Umbilical cord (tissue), 2 donors: Measurements from ENCODE around the gene TLCD3A.

- RAMPAGE, long total RNA, result no peak
These were observed 78.2 kb upstream of the DOC2B start for GRCh38 chr17:259655-260097.

- RAMPAGE, long total RNA, result no peak
These were observed 84.1 kb upstream of the DOC2B start for GRCh38 chr17:265547-266043.

DNA sequence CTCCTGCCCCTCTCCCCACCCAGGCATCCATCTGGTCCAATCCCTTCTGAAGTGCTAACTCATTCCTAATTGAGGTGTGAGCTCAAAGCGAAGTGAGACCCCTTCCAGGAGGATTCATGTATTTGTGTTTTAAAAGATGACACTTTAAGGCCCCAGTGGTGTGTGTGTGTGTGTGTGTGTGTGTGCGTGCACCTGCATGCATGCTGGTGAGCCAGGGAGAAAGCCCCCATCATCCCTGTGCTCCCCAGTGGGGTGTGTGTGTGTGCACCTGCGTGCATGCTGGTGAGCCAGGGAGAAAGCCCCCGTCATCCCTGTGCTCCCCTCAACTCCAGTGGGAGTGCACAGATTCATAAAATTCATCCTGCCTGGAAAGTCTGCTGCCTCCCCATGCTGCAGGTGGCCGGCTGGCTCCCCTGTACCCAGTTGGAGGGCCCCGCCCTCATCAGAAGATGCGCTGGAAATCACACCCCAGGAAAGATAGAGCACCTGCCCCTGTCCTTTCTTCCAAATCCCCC lies 84.7 kb upstream of the DOC2B start:
- RAMPAGE, long total RNA, result no peak

DNA sequence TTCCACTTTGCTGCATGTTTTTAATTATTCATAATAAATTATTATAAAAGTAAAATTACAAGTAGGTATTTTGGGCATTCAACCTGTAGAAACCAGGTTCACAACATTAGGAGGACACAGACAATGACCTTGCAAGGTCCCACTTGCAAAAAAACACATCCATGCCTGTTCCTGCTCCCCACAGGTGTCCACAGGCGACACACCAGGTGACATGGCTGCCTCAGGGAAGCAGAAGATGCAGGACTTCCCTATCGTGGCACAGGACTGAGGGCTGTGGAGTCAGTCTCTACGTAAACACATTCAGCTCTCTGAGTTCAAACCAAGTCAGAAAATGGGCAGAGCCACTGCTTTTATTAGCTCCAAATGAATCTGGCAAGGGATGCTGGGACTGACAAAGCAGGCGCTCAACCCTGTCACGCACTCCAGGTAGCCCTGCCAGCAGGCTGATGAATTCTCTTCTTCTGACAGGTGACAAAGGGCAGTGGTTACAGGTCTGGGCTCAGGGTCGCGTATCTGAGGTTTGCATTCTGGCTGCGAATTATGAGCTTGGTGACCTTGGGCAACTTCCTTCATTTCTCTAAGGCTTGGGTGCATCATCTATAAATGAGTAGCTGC lies 9.5 kb downstream of the RPH3AL start:
- RAMPAGE, long total RNA, result no peak

GRCh38 chr17:385718-386616 lies 24.2 kb upstream of the C17orf97 start:
- RAMPAGE, long total RNA, result no peak

DNA sequence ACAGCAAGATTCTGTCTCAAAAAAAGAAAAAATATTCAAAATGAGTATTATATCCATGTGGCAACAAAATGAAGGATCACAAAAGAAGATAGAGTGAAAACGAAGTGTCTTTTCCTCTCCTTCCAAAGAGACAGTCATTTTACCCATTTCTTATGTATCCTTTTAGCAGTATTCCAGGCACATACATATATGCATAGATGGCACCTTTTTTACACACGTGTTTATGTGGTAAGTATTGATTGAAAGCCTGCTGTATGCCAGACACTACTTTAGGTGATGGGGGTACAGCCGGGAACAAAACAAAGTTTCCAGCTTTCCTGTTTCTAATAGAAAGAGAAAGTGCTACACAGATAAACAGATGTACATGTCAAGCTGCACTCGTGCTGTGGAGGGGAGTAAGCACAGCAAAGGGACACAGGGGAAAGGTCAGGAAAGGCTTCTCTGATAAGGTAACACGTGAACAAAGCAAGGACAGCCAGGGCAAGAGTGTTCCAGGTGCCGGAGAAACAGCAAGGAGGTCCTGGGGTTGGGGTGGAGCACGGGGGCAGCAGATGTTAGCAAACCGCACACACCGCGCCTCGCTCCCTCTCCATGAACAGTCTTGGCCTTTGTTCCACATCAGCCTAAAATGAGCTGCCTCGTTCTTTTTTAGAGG lies 16.5 kb upstream of the C17orf97 start:
- RAMPAGE, long total RNA, result no peak

DNA sequence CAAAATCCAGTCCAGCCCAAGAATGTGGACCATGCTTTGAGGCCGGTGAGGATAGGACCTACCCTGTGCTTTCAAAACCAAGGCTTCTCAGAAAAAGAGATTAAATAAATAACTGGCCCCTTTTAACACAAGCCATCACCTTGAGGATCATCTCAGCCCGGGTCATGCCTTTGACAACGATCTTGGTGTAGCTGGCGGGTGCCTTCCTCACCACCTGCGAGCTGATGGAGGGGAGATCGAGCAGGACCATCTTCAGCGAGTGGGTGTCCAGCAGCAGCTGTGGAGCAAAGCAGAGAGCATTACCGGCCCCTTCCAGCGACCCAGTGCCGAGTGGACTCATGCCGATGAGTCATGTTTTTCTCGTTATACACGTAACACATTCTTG lies 111.3 kb downstream of the C17orf97 start:
- RAMPAGE, long total RNA, result no peak

DNA sequence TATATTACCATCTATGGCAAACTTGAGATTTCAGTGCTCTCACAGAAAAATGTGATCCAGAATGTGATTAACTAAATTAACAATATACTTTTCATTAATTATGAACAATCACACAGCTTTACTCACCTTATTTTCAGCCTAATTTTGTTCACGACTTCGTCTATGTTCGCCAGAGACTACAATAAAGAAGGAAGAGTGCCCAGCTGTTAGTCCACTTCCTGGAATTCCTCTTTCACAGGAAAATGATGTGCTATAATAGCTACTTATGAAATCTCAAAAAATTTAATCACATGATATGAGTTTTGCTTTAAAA lies 15.5 kb downstream of the VPS53 start:
- RAMPAGE, long total RNA, result no peak

- RAMPAGE, long total RNA, result no peak
These were observed 6.9 kb upstream of the VPS53 start for GRCh38 chr17:721504-722048.

GRCh38 chr17:728790-729445 lies 3.5 kb upstream of the TLCD3A start:
- RAMPAGE, long total RNA, result no peak

DNA sequence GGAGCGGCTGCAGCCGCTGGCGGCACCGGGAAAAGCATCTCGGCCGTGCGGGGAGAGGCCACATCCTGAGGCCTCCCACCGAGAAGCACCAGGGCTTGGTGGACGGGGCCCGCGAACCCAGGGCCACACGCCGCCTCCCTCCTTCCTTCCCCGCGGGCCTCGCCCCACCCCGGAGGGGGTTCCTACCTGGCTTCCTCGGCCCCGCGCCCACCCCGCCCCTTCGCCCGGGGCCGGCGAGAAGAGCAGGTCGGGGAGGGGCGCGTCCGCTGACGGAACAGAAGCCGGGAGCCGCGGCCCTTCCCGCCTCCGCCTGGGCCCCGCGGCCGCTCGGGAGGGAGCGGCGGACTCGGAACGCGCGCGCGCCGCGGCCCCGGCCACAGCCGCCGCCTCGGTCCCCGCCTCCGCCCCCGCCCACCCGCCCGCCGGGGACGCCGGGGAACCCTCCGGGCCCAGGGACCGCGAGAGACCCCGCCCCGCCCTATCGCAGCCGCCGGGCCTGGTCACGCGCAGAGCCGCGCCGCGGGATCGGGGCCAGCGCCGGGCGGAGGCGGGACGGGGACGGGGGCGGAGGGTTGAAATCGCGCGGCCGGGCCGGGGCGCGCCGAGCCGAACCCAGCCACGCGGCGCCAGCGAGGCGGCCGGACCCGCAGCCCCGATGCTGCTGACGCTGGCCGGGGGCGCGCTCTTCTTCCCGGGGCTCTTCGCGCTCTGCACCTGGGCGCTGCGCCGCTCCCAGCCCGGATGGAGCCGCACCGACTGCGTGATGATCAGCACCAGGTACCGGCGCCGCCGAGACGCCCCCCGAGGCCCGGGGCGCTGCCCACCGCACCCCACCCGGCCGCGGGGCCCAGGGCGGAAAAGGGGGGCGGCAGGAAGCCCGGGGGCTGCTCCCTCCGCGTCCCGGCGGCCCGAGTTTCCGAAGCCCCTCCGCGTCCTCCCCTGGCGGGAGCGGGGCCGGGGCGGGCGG lies at the start of gene TLCD3A:
TSS of gene TLCD3A (plus strand) at position 604 of the 967 bp plus-strand sequence.
- RAMPAGE, long total RNA, result no peak

DNA sequence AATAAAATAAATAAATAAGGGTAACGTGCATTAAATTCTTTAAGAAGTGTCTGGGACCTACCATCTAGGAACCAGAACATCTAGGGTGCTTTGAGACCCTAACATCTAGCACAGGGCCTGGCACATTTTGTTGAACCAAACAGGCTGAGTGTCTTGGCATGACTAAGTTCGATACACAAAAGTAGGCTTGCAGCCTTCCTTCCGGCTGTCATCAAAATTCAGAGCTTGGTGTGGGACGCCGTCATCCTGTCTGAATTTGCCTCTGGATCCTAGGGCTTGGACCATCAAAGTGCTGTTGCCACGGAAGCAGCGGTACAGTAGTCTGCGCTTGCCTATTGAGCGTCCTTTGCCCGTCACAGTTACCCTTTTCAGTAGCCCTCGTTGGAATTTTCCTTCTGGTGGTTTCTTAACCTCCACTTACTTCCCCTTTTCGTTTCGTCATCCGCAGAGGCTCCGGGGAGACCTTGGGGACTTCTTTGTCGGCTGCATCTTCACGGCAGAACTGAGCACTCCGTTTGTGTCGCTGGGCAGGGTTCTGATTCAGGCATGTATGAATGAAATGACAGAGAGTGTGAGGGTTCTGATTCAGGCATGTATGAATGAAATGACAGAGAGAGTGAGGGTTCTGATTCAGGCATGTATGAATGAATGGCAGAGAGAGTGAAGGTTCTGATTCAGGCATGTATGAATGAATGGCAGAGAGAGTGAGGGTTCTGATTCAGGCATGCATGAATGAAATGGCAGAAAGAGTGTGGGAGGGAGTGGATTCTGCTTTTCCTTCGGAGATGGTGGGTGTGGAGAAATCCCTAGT lies 7.9 kb downstream of the TLCD3A start:
- RAMPAGE, long total RNA, result no peak

DNA sequence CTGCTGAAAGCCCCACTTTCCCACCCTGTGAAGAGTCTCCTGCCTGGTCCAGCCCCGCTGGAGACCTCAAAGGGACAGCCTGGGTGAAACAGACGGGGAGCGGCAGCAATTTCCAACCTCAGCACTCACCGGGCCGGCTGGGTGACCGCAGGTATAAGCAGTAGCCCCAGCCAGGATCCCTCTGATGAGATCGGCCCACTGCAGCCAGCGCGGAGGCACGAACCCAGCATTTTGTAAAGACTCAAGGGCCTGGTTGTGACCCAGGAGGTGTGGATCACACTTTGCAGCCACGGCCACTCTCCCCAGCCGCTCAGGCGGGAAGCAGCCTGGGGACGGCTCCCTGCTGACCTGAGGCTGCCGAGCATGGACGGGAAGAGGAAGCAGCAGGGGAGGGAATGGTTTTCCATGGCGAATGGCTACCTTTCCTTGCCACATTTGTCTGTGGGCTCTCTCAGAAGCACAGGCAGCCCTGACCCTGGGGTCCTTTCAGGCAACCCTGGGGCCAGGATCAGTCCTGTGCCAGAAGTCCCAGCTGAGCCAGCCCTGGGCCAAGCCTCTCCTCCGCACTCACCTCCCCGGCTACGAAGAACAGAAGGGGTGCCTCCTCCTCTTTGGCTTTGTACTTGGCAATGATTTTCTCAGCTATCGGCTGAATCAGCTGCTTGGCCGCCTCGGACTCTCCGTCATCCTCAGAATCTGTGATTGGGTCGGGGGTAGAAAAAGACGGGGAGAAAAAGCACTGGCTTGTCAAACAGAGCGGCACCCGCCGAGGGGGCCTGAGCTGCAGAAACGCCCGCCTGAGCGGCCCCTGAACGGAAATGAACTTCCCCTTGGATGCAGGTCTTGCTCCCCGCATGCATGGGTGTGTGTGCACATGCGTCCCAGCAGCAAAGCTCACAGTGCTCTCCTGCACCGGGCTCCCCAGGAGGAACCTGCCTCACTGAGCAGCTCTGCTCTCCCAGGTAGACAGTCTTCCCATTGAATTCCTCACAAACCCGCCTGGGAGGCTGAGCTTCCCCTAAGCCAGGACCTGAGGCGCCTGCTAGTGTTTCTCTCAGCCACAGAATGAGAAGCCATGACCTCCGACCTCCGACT lies 21.3 kb downstream of the MRM3 start:
- RAMPAGE, long total RNA, result no peak

DNA sequence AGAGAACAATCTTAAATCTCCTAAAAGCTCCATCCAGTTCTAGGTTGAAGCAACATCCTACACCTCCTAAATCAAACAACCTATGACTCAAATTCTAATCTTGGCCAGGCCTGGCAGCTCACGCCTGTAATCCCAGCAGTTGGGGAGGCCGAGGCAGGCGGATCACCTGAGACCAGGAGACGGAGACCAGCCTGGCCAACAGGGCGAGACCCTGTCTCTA lies 69.6 kb downstream of the NXN start:
- RAMPAGE, long total RNA, result no peak

- RAMPAGE, long total RNA, result no peak
These were observed 61.5 kb downstream of the NXN start for GRCh38 chr17:917971-918650.

- RAMPAGE, long total RNA, result no peak
These were observed 58.8 kb downstream of the TIMM22 start for GRCh38 chr17:1055547-1056247.

- RAMPAGE, long total RNA, result no peak
These were observed 63.9 kb downstream of the TIMM22 start for GRCh38 chr17:1060836-1061319.

DNA sequence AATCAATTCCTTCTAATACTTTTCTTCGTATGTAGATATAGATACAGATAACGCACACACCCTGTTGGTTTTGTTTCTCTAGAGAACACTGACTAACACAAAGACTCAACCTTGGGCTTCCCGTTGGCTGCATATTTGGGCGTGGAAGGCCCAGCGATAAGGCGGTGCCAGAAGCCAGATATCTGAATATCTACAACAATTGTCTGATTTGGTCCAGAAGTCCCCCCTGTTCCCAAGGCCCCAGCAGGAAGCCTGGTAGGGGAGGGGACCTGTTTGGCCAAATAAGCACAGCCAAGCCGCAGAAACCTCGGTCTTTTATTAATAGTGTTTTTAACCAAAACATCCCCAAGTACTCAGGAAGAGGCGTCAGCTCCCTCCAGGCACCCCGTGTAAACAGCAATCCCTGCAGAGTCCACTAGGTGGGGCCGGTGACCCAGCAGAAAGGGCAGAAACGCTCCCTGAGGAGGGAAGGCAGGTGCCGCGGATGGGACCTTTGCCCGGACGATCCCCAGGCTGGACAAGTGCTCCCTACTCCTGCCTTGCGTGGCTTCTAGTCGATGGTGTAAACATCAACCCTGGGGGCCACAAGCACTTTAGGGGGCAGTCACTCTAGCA lies 57.0 kb downstream of the ABR start:
- RAMPAGE, long total RNA, result no peak

- RAMPAGE, long total RNA, result no peak
These were observed 20.8 kb downstream of the TRARG1 start for GRCh38 chr17:1300179-1300658.

DNA sequence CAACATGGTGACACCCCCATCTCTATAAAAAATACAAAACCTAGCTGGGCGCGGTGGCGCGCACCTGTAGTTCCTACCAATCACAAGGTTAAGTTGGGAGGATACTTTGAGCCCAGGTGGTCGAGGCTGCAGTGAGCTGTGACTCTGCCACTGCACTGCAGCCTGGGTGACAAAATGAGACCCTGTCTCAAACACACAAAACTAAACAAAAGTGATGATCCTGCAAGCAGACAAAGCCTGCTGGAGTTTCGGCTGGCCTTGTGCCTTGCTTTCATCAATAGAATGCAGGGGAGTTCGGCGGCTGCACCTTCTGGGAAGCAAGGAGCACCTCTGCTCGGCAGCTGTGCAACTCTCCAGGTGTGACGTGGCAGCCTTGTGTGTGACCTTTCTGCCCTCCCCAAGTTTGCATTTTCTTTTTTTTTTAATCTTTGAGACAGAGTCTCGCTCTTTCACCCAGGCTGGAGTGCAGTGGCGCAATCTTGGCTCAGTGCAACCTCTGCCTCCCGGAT lies 12.5 kb upstream of the YWHAE start:
- RAMPAGE, long total RNA, result no peak